ENCODE measurements around a stretch of chr10.

GRCh38 chr10:6065883-6066377, 3.8 kb upstream of the IL2RA start:
- RRBS, result 10% methylated on average over 1 of the region's 5 CpGs

GRCh38 chr10:6068202-6068756, 6.1 kb upstream of the IL2RA start:
- RRBS, result no CpG with 5 or more reads among the region's 12 CpGs

GRCh38 chr10:6086203-6087100, 2.4 kb upstream of the RBM17 start:
- RRBS, result no CpG with 5 or more reads among the region's 21 CpGs

DNA sequence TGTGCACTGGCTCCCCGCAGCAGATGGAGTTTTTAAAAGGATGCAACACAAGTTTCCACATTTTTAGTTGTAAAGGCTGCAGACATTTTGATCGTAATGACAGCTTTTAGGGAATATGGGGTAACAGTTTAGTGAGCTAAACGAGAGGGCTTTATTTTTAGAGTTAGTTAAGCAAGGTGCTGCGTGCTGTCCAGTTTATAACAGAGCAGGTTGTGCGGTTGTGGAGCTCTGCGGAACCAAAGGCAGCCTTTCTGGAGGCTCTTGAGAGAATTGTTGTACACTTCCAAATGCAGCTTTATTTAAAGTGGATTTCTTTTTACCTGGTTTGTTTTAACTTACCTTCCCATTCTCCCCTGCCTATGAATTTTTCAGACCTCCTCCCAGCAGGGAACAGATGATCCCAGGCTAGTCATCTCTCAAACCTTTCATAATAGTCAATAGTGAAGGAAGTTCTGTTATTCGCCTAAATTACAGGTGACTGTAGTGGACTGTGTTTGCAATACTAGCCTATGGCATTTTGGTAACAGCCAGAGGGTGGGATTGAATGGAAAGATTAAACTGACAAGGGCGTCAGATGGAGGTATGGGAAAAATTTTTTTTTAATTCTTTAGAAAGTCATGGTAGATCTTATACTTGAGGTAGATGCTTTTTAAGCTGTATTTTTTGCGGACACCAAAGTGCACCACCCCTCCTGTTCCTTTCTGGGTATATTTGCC, 1.6 kb downstream of the RBM17 start:
- RRBS, result no CpG with 5 or more reads among the region's 9 CpGs

DNA sequence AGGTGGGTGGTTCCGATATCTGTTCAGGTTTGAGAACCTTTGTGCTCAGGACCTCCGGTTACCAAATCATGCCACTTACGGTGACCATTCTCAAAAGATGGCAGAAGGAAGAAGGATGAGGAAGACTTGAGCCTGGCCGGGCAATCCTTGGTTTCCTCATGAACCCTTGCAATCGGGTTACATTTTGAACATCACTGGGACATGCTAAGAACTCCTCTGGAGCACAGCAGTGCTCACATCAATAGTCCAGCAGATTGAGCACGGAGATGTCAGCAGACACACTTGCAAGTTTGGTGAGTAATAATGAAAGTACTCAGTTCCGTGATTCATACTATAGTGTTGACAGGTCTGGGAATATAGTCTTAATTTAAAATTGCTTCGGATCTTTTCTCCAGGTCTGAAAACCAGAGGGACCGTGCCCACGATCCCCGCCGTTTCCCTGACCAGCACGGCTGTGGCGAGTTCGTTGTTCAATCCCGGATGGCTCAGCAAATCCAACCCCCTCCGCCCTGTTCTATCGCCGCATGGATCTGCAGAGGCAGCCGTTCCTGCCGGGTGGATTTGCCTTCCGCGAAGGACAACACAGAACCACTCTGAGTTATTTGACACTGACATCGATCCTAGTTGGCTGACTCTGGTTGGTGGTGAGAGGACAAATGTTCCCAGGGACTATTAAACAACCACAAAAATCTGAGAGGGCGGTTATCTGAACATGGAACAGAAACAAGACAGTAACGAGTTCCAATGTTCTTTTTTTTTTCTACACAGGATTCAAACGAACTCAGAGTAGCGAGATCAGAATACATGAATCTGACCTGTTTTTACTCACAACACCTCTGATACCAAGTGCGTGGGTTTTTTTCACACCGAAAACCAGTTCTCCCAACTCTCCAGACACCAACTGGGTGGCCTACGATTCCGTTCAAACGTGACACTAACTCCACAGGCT, 52.5 kb downstream of the RBM17 start:
- RRBS, result 63% methylated on average over 9 of the region's 33 CpGs

GRCh38 chr10:6162932-6163333, 39.8 kb upstream of the PFKFB3 start:
- RRBS, result no CpG with 5 or more reads among the region's 7 CpGs

- RRBS, result no CpG with 5 or more reads among the region's 27 CpGs
These were observed 28.5 kb upstream of the PFKFB3 start for GRCh38 chr10:6174032-6174912.

GRCh38 chr10:6175156-6176179, 27.3 kb upstream of the PFKFB3 start:
- RRBS, result 95% methylated on average over 3 of the region's 21 CpGs

DNA sequence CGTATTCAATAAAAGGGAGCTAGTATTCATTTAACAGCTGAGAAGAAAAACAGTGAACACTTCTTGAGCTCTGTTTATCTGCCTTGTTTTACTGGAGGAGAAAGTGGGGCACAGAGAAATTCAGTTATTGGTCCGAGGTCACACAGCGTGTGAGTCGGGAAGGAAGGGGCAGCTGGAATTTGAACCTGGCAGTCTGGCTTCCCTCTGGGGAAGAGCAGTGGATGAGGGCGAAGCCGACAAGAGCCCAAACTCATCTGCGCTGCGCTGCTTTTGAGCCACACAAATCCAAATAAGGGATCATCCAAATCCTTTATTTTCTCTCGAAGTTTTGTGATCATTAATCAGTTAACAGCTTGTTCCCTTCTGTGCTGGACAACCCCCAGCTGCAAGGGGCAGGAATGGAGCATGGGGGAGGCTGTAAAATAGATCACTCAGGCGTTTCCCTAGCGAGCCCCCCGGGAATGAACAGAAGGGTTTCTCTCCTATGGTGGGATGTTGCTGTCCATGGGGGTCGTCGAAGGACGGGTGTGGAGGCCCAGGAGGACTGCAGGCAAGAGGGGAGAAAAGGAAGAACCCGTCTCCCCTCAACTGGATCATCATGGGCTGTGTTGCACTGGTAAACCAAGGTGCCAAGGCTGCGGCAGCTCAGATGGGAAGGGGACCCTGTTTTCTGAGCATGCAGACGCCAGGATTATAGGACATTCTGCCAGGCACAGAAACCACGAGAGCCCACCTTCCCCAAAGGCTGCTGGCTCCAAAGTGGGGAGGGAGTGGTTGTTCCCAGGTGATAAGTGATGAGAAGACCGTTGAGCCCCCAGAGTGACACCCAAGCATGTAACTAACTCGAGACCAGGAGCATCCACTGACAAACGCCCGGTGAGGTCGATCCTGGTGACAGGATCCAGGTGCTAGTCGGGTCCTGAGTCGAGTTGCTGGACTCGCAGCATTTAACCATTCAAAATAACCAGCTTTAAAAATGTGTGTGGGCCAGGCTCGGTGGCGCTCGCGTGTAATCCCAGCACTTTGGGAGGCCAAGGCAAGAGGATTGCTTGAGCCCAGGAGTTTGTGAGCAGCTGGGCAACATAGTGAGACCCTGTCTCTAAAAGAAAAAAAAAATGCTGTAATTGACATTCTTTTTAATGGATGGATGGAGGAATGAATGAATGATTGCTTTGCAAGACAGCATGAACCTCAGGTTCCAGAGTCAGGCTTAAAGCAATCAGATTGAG, 23.2 kb upstream of the PFKFB3 start:
- RRBS, result no CpG with 5 or more reads among the region's 31 CpGs

- RRBS, result no CpG with 5 or more reads among the region's 14 CpGs
These were observed 6.8 kb upstream of the PFKFB3 start for GRCh38 chr10:6195790-6196448.

DNA sequence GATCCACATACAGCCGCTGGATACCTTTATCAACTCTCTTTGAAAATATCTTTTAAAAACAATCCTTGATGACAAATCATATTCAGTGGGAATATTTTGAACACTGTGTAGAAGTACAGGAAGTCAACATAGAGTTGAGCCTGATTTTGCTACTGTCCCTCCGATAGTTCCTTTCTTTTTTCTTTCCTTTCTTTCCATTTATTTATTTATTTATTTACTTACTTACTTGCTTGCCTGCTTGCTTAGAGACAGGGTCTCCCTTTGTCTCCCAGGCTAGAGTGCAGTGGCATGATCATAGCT, 17.1 kb downstream of the PFKFB3 start:
- RRBS, result no CpG with 5 or more reads among the region's 2 CpGs

DNA sequence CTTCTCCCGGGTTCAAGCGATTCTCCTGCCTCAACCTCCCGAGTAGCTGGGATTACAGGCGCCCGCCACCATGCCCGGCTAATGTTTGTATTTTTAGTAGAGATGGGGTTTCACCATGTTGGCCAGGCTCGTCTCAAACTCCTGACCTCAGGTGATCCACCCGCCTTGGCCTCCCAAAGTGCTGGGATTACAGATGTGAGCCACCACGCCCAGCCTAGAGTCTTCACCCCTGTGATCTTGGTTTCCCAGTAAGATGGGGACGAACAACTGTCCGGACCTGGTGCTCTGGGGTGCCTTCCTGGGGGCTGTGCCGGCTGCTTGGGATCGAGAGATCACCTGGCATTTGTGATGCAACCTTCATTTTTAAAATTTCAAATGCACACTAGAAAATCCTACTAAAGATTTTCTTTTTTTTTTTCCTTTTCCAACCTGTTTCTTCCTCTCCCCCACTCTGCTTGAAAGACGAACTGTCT, 28.1 kb downstream of the PFKFB3 start:
- RRBS, result no CpG with 5 or more reads among the region's 14 CpGs

DNA sequence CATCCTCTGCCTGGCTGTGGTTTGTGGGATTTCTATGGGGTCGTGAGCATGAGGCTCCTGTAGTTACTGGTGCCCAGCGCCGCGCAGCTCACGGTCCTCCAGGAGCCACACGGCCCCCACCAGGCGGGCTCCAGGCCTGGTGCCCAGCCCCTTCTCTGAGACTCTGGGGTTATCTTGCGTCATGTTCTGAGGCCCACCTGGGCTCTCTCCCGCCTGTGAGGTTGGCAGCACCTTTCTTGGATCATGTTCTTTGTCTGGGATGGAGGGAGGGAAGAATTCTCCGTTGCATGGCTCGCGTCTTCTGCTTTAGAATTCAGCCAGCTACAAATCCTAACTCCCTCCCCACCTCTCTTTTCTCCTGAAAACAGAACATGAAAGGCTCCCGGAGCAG, 29.8 kb downstream of the PFKFB3 start:
- RRBS, result no CpG with 5 or more reads among the region's 13 CpGs

DNA sequence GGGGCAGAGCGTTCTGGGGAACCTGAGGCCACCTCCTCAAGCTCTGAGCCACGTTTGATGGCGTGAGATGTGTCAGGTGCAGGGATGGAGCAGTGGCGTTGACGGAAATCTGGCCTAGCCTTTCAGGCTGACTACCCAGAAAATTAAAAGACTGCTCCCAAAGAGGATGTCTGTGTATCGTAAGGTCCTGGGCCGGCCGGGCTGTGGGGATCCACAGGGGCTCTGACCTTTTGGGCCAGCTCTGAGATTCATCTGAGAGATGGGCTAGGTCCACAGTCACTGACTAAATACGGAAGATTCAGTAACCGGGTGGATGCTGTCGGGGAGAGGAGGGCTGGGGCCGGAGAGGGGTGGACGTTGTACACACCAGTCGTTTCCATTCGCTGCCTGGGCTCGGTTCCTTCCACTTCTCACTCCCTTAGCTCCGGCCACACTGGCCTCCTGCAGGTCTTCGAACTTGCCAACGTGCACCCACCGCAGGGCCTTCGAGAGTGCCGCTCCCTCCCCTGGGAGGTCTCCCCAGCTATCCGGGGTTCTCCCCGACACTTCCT, 33.9 kb downstream of the PFKFB3 start:
- RRBS, result 94% methylated on average over 9 of the region's 24 CpGs

GRCh38 chr10:6274996-6275828, 72.5 kb downstream of the PFKFB3 start:
- RRBS, result 29% methylated on average over 1 of the region's 26 CpGs

- RRBS, result 6% methylated on average over 3 of the region's 15 CpGs
These were observed 76.8 kb downstream of the PFKFB3 start for GRCh38 chr10:6279276-6280139.

GRCh38 chr10:6494783-6495542, 85.1 kb downstream of the PRKCQ start:
- RRBS, result no CpG with 5 or more reads among the region's 13 CpGs

- RRBS, result no CpG with 5 or more reads among the region's 9 CpGs
These were observed 13.1 kb upstream of the PRKCQ start for GRCh38 chr10:6593091-6593752.

- RRBS, result no CpG with 5 or more reads among the region's 7 CpGs
These were observed 141.3 kb upstream of the PRKCQ start for GRCh38 chr10:6721306-6721893.

DNA sequence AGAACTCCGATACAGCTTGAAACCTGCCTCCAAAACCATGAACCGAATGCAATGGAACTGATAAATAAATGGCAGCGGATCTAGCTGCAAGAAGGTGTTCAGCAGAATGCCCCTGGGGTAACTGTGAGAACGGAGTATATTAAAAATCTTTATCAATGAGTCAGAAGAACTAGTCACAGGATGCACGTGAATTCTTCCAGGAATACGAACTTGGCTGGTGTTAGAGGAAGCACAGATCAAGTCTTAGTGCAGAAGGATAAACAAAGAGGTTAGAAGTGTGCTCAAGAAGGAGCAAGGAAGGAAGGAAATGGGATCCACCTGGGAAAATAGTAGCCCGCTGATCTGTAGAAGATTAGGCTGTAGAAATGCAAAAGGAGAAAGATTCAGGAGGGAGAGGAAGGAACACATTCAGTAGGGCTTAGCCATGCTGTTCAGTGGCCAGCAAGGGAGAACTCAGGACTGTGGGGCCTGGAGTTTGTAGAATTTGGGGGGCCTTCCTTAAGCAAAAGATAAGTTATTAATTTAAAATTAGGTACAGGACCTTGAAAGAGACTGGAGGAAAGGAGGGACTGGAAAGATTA, 142.2 kb upstream of the PRKCQ start:
- RRBS, result no CpG with 5 or more reads among the region's 7 CpGs